ENCODE measurements around a stretch of chr2.

- PRO-cap, 3 experiments = no peak in any of the 3 experiments
- RAMPAGE, long total RNA = no peak
Measured at GRCh38 chr2:152839822-152840149, 121.4 kb downstream of the ARL6IP6 start.

GRCh38 chr2:153592710-153593256 is 114.2 kb upstream of the RPRM start:
- PRO-cap, 3 experiments = no peak in any of the 3 experiments
- RAMPAGE, long total RNA = no peak

DNA sequence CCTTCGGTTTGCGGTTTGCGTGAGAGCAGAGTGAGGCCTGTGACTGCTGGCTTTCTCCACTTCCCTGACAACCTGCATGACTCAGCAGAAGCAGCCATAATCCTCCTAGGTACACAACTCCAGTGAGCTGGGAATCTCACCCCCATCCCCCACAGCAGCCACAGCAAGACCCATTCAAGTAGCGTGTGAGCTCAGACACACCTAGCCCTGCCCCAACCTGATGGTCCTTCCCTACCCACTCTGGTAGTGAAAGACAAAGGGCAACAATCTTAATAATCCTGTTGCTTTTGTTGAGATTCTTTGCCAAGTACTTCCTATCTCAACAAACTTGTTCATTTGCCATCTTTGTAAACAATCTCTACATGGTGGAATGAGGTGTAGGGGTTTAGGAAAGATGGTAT is 114.7 kb upstream of the RPRM start:
- PRO-cap, 3 experiments = no peak in any of the 3 experiments
- RAMPAGE, long total RNA = no peak

DNA sequence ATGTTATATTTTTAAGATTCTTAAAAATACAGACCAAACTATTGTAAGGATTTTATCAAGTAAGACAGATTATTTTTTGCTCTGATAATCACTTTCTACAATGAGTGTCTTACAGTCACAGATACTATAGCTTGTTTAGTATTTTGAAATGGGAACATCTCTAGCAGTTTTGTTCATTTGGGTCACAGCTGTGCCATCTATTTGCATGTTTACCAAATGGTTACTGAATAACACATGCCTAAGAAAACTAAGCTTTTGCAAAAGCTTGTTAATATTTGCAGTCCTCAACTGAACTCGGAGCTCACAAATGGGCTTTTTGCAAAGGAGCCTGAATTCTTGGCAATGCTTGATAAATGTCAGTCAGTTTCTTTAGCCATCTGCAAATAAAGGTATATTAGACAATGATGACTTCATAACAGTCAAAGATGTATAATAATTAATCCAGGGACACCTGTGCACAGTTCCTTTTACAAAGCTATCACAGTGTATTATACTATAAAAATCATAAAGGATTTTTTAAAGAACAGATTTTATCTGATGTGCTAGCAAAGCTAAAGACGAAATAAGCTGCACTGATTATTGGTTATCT is 248.6 kb upstream of the KCNJ3 start:
- PRO-cap, 3 experiments = no peak in any of the 3 experiments
- RAMPAGE, long total RNA = no peak

- PRO-cap, 3 experiments = no peak in any of the 3 experiments
- RAMPAGE, long total RNA = no peak
Measured at GRCh38 chr2:155965384-155966545, 366.8 kb downstream of the NR4A2 start.

DNA sequence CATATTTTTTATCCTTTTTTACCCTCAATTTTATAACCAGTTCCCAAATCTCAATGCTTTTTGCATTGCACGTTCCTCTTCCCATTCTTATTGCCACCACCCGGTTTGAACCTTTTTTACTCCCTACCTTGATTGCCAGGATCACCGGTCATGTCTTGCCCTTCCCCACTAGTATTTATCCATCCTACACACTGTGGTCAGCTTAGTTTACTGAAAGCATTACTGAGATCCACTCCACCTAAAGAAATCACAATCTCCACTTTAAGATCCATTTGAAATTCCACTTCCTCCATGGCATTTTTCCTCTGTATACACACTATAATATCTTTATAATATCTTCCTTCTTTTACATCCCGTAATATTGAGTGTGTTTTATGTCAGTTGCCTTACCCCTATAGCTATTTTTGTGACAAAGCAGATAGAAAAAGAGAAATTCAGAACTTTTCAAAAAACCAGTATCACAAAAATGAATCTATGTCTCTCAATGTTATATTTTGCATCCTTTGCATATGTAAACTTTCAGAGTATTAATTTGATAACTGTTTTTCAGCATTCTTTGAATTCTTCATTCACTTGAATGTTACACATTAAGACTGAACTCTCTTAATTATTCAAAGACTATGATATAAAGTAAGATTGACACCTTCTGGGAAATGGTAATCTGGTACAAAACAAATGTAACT is 318.8 kb downstream of the NR4A2 start:
- PRO-cap, 3 experiments = no peak in any of the 3 experiments
- RAMPAGE, long total RNA = no peak

GRCh38 chr2:156083531-156084155 is 248.9 kb downstream of the NR4A2 start:
- PRO-cap, 3 experiments = no peak in any of the 3 experiments
- RAMPAGE, long total RNA = no peak

DNA sequence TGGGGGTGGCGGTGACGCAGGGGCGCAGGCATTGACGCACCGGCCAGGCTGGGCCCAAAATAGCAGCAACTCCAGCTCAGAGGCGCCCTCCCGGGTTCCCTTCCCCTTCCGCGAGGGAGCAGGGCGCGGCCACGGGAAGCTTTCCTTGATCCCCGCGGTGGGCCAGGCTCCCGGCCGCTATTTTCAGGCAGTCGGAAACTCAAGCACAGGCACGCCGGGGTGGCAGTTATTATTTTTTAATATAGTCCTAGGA is 2.1 kb upstream of the NR4A2 start:
- PRO-cap, 3 experiments = peak in 3 of 3 experiments; most common plus-strand start position 148 of the sequence (in 3)
- RAMPAGE, long total RNA = no peak

DNA sequence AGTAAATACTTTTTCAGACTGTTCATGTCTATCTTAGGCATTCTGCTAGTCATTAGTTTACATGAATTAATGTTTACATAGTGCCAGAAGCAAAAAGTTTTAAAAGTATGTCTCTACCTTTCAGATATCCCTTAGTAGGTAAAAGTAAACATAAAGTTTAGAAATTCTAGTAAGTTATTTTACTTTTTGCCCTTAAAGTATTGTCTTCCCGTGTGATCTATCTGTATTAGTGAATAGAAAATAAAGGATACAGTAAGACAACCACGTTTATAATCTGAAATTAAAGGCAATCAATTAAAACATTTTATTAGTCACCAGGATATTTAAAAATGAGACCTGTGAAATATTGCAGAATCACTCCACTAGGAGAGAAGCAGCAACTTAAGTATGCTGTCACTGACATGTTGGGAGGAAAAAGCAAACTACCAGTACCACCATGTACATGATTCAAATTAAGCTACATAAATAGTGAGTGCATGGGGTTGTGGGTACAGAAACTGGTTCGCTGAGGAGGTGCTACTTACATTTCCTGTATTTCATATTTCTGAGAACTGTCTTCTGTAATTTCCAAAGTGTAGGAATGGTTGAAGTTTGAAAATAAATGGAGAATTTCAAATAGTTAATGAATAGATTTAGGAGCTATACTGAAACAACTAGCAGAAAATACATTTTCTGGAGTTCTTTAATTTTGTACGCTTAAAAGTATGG is 7.7 kb upstream of the NR4A2 start:
- PRO-cap, 3 experiments = no peak in any of the 3 experiments
- RAMPAGE, long total RNA = no peak

DNA sequence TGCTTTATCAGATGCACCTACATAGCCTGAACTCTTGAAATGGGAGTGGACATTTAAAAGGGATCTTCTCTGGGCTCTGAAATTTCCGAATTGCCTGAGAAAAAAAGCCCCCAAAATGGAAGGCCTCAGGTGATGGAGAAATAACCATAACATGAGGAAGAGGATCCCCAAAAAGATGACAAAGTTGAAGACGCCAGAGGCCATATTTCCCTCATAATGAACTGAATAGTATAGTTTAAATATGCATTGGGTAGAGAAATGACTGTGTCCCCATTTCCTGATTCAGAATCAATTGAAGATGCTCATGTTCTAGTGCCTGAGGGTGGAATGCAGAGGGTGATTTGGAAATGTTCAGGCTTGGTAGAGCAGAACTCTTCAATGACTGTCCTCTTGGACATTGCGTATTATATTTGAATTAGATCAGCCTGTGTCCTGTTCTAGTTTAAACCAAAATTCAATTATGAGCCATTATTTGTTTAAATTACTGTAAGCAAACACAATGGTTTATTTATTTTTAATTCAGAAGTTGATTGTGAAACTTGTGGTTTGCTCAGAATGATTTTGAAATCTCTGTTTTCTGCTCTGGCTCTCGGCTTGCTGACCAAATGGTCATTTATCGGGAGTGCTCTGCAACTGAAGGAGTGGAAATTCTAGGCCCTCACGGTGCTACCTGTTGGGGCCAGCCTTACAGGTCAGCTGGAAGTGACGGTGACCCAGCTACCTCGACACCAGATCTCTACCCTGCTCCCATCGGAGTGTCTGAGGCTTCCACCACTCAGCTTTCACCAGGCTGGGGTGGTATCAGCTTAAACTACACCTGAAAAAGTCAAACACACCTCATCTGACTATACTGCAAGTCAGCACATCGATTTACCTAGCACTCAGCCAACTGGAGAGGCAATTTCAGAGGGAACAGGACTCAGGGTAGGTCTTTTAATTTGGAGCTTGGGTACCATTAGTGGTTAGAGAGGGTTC is 37.0 kb upstream of the GPD2 start:
- PRO-cap, 3 experiments = peak in 1 of 3 experiments; most common plus-strand start position 877 of the sequence (in 1)
- RAMPAGE, long total RNA = no peak

DNA sequence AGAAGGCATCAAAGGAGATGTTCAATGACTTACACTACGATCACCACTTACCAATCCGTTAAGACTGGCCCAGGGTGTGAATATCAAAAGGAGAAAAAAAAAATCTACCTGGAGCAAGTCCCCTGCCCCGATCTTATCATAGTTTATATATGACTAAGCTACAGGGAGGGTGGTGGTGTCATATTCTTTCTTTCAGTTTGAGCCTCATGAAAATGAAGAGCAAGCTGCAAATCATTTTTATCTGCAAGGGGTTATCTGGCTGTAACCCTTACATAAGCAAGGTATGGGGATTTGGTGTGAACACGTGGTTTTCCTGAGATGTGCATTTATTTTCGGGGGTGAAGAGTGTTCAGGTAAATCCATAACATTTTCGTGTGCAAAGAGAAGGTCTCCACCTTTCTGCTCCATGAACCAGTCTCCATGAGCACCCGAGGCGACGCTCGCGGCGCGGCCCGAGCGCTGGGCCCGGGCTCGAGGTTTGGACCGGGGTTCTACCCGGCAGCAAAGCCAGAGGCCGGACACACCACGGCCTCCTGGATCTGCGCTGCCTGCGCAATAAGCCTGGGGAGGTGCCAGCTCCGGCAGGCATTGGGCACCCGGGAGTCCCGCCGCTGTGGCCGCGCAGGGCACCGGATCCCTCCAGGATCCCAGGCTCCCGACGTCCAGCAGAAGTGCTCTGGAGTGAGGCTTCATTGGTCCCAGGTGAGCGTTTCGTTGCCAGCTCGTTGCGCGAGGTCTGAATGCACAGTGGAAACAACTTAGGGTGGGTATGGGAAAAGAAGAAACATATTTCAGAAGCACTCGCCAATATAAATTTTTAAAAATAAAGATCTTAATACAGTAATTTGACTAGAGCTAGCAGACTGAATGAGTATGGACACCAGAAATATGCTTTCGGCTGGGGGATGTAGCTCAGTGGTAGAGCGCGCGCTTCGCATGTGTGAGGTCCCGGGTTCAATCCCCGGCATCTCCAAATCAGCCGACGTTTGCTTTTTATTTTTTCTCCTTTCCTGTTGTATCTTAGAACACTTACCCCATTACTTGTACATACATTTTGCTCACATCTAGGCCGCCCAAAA is 36.0 kb upstream of the GPD2 start:
- PRO-cap, 3 experiments = peak in 3 of 3 experiments; most common plus-strand start position 897 of the sequence (in 2); most common minus-strand start position 263 of the sequence (in 1)
- RAMPAGE, long total RNA = no peak

- PRO-cap, 3 experiments = peak in 1 of 3 experiments; most common minus-strand start chr2:156436923 (in 1)
- RAMPAGE, long total RNA = no peak
Measured at GRCh38 chr2:156436736-156437244, 611 bp downstream of the GPD2 start.

DNA sequence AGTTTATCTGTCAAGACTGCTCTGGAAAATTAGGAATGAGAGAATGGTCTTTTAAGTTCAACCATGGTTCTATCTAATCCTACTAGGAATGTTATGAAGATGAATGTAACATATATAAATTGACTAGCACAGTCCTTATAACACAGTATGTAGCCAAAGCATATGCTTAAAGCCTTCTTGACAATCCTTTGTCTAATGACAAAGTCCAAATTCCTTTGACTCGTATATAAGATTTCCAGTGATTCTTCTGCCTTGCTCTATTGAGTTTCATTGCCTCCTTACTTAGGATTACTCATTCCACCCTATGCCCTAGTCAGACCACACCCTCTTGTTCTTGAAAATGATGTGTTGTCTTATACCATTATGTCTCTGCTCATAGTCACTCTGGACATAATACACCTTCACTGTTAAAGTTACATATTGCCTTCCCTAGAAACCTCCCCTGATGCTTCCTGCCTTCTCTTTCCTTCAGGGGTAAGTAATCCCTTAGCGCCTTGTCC is 19.1 kb downstream of the GPD2 start:
- PRO-cap, 3 experiments = no peak in any of the 3 experiments
- RAMPAGE, long total RNA = no peak

GRCh38 chr2:156492766-156493300 is 56.7 kb downstream of the GPD2 start:
- PRO-cap, 3 experiments = no peak in any of the 3 experiments
- RAMPAGE, long total RNA = no peak

DNA sequence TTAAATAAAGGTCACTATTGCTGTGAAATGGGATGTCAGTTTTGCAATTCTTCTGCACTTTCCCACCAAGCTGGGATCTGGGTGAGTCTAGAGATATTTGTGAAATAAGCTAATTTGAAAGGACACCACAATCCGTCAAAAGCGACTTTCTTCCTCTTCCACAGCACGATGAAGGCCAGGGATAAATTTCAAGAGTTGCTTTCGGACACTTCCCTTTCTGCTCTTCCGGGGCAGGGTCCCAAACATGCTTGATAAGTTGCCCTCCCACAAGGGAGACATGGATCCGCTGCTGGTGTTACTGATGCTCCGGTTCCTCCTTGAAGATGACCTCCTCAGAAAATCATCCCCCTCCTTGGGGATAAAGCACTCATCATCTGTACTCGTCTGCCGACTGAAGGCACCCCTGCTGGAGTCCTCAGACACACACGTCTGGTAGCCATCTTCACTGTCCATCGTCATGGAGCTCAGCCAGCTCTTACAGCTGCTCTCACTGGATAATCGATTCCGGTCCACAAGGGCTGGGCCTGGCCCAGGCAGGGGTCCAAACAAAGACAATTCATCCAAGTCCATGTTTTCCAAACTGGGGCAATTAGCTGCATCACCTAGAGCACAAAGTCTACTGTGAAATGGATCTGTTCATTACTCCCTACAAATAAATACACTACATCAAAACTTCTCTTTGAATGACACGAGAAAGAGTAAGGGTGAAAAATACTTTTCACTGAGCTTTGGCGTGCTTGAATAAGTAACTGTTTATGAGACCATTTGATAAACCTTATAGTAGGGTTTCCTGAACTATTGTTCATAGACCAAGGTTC is 28.1 kb downstream of the CYTIP start:
- PRO-cap, 3 experiments = no peak in any of the 3 experiments
- RAMPAGE, long total RNA = no peak

- PRO-cap, 3 experiments = no peak in any of the 3 experiments
- RAMPAGE, long total RNA = no peak
Measured at GRCh38 chr2:157464115-157464614, 20.3 kb upstream of the CYTIP start.

DNA sequence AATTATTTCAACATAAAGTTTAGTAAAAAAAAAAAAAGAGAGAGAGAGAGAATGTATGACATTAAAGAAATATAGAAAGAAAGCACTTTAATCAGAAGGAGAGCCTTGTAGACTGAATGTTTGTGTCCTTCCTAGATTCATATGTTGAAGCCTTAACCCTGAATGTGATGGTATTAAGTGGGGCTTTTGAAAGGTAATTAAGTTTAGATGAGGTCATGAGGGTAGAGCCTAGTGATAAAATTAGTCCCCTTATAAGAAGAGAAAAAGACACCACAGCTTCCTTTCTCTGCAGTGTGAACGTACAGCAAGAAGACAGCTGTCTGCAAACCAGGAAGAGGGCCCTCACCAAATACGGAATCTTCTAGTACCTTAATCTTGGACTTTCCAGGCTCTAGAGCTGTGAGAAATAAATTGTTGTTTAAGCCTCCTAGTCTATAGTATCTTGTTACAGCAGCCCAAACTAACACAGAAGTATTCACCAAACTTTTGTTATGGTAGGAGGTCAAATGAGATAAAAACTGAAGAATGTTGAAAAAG is 57.1 kb upstream of the CYTIP start:
- PRO-cap, 3 experiments = no peak in any of the 3 experiments
- RAMPAGE, long total RNA = no peak

DNA sequence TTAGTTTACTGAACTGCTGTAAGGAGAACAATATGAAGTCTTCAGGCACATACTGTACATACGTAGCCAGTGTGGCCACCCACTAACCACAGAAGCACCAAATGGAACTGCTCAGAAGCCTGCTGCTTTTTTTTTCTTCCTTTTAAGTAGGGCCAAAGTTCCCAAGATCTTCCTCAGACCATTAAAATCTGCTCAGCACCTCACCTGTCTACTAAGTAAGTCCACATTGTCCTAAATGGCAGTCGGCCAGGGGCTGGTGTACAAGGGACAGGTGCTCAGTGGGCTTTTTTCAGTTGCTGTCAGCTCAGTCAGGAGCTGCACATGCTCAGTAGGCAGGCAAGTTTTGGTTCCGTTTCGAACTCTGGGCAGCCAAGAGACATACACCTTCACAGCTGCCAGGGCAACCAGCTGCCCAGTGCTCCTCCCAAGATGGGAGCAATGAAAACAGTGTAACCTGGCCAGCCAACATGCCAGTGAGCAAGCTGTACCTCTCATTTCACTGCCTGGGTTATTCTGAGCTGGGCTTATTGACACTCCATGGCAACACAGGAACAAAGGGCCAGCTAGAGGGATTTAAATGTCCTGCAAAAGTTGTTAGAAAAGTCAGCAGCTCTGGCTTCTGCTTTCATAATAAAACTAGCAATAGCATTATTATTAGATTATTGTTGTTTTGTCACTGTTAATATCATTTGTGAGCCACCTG is 86.1 kb downstream of the ACVR1 start:
- PRO-cap, 3 experiments = no peak in any of the 3 experiments
- RAMPAGE, long total RNA = no peak

- PRO-cap, 3 experiments = no peak in any of the 3 experiments
- RAMPAGE, long total RNA = no peak
Measured at GRCh38 chr2:157838494-157839049, 37.6 kb downstream of the ACVR1 start.

GRCh38 chr2:157897611-157898158 is 21.6 kb upstream of the ACVR1 start:
- PRO-cap, 3 experiments = no peak in any of the 3 experiments
- RAMPAGE, long total RNA = no peak